HTERT-HM (cell line): ENCODE data around the gene TAFA5.

DNA sequence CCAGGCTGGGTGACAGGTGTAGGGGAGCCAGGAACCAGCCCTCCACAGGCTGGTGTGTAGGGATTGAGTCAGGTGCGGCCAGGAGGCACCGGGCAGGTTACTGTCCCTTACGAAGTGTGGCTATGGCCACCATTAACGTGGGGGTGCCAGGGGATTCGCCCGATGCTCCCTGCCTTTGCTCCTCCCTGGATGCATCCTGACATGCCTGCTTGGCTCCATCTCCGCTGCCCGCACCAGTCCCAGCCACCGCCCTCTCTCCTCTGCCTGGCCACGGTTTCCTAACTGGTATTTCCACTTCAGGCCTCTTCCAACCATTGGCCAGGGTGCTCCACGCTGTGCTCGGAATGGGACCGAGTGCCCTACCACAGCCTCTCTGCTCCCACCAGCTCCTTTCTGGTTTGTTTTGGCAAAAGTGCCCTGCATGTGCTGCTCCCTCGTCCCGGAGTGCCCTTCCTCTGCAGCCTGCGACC, 12.8 kb upstream of the GRAMD4 start:
- RRBS: 58% methylated on average over 2 of the region's 16 CpGs

- RRBS: no CpG with 5 or more reads among the region's 28 CpGs
Observed at GRCh38 chr22:46614055-46614876, 5.9 kb upstream of the GRAMD4 start.

GRCh38 chr22:46638704-46639239, 18.6 kb downstream of the GRAMD4 start:
- RRBS: no CpG with 5 or more reads among the region's 10 CpGs

- RRBS: no CpG with 5 or more reads among the region's 5 CpGs
Observed at GRCh38 chr22:46730498-46731030, 7.5 kb downstream of the CERK start.

DNA sequence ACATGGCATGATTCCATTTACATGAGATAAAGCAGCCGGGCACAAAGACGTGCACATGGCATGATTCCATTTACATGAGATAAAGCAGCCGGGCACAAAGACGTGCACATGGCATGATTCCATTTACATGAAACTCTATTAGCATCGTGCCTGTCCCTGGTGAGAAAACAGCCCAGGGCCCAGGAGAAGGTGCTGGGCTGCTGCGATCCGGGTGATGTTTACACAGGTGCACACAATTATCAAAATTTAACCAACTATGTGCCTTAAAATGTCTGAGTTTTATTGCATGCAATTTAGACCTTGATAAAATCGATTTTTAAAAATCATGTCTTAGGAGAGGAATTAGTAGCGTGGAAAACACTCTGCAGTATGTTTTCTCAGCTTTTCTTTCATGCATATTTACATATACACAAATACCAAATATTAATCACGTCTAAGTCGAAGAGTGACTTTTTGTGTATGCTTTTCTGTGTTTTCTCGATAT, 3.7 kb downstream of the CERK start:
- RRBS: 20% methylated on average over 2 of the region's 12 CpGs

DNA sequence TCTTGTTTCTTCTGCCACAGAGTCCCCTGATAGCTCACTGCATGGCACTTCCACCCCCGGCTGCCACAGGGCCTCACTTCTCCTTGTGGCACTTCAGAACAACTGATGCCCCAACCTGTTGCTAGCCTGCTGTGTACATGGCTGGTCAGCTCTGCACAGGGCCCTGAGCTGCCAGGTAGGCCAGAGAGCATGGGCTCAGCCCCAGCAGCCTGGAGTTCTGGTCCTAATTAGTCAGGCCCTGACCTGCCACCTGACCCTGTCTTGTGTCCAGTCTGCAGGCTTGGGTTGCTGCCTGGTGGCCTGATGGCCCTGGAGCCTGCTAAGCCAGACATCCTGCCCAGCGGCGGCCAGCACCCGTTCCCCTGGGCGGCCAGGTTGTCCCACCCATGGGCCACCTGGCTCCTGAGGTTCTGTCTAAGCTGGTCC, 2.9 kb upstream of the CERK start:
- RRBS: no CpG with 5 or more reads among the region's 5 CpGs

DNA sequence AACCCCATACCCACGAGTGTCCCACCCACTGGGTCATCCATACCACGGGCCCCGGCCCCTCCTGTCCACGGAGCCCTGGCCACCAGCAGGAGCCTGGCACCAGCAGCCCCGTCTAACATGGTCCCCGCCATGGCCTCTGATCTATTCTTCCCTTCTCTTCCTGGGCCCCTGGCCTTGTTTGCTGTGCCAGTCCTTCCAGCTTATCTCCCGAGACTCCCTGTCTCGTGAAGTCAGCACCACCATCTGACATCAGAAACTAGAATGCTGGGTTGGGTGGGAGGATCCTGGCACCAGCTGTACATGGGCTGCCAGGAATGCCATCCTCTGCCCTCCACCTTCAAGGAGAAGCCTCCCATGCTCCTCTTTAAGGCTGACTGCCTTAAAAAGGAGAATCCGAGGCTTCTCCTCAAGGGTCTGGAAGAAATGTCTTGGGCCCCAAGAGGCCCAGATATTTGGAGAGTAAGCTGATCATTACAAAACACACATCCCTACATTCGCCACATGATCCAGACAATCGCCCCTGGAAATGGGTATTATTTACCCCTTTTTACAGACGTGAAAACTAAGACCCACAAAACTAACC, 3.4 kb upstream of the CERK start:
- RRBS: no CpG with 5 or more reads among the region's 12 CpGs

- RRBS: no CpG with 5 or more reads among the region's 11 CpGs
Observed at GRCh38 chr22:46758759-46759368, 3.6 kb upstream of the TBC1D22A start.

DNA sequence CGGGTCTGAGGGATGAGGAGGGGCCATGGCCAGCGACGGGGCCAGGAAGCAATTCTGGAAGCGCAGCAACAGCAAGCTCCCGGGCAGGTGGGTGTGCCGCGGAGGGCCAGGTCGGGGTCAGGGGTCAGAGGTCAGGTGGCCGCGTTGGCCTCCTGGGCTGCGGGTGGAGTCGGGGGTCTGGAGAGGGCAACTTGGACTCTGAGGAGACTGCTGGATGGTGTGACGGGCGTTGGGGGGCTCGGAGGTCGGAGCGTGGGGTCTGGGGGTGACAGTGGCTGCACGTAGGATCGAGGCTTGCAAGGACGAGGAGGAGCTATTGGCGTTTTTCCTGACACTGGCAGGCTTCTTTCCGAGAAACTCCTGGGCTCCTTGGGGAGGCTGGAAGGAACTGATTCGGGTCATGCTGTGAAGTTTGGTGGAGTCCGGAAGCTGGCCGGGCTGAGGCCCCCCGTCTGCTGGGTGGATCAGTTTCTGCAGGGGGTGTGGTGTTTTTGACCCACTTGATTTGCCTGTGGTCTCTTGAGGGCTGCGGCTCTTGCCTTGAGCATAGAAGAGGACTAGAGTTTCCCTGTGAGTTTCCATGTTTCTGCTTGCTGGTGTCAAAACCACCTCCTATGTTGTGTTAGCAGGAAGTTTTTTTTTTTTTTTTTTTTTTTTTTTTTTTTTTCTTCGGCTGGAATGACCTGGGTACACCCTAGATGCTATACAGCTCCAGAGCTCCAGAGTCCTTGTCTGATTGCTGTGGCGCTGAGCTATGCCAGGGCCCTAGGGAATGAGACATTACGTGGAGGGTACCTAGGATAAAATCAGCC, 518 bp downstream of the TBC1D22A start:
- RRBS: under 1% methylated on average over 3 of the region's 30 CpGs

- RRBS: no CpG with 5 or more reads among the region's 8 CpGs
Observed at GRCh38 chr22:46764850-46765623, 2.6 kb downstream of the TBC1D22A start.

GRCh38 chr22:46824324-46824995, 62.0 kb downstream of the TBC1D22A start:
- RRBS: no CpG with 5 or more reads among the region's 12 CpGs

DNA sequence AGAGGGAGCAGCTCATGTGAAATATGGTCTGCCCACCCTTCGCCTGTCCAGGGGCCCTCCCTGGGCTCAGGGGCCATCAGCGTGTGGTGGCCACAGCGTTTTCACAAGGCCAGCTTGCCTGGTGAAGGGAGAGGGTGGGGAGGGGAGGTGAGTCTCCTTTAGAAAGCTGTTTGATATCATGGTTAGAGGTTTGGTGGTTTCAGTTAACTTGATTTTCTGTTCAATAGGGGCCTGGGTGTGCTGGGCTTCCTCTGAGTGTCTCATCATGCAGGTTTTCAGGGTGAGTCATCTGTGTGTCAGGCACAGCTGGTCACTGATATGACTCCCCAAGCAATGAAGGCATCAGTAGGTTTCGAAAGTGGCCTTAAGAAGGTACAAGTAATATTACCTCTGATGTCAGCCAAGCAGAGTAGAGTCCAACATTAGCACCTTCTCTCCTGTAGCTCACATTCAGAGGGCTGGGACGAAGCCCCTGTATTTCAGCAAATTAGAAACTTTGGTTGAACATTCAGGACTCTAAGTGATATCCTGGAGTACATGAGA, 172.4 kb downstream of the TBC1D22A start:
- RRBS: no CpG with 5 or more reads among the region's 5 CpGs

DNA sequence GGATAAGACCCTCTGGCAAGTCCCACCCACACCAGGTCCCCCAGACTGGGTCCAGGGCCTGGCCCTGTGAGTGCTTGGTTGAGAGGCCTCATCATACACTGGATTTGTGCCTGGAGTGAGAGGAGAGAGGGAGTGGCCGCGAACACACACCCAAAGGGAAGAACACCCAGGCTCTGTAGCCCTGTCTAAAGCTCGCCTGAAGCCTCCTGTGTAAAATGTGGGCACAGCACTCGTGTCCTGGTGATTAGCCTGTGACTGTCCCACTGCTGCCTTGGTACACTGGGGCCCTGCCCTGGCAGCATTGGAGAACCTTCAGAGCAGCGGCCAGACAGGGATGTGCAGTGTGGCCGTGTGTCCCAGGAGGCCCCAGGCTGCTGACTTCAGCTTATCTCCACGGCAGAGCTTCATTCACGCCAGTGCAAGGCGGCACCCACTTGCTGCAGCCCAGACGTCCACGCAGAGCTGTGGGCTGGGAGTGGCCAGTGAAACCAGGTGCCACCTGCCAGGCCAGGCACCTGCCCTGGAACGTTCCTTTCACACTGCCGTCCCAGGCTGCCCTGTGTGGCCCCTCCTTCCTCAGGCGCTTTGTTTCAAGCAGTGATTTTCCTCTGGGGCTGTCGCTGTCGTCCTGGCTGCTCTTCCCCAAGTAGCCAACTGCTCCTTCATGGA, 270.1 kb downstream of the TBC1D22A start:
- RRBS: no CpG with 5 or more reads among the region's 16 CpGs

GRCh38 chr22:47154451-47155327, 392.2 kb downstream of the TBC1D22A start:
- RRBS: 20% methylated on average over 7 of the region's 32 CpGs

GRCh38 chr22:47295599-47296076, 533.2 kb downstream of the TBC1D22A start:
- RRBS: no CpG with 5 or more reads among the region's 12 CpGs

- RRBS: no CpG with 5 or more reads among the region's 16 CpGs
Observed at GRCh38 chr22:48098673-48099428, 390.5 kb upstream of the TAFA5 start.

DNA sequence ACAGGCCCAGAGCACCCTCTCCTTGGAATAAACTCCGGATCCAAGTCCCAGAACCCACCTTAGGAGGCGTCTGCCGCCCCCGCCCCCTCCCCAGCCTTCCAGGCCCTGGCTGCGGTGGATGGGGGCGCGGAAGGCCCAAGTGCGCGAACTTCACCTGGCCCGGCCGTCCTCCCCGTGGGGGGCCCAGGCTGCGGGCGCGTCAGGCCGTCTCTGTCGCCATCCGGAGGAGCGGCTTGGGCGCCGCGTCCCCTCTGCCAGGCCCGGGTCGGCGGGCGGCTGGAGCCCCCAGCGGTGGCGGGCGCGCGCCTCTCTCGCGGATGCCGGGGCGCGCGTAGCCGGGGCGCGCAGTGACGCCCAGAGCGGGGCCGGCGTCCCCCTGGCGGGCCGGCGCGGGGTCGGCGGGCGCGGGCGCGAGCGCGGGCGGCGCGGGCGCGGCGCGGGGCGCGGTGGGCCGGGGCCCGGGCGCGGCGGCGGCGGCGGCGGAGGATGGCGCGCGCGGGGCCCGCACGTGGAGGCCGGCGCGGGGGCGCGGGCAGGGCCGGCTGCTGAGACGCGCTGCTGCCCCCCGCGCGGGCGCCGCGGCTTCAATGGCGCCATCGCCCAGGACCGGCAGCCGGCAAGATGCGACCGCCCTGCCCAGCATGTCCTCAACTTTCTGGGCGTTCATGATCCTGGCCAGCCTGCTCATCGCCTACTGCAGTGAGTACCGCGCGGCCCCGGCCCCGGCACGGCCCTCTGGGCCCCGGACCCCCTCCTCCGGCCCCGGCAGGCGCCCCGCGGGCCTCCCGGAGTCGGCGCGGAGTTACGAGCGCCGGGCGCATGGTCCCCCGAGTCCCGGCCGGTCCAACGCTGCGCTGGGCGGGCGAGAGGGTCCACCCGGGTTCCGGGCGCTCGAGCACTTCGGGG, at the start of gene TAFA5:
Gene TAFA5, plus strand, starts transcription at position 548 of the 906 bp plus-strand sequence.
- RRBS: 5% methylated on average over 86 of the region's 134 CpGs

GRCh38 chr22:48692793-48693494, 203.6 kb downstream of the TAFA5 start:
- RRBS: no CpG with 5 or more reads among the region's 32 CpGs

- RRBS: 6% methylated on average over 8 of the region's 14 CpGs
Observed at GRCh38 chr22:48882822-48883216, 393.5 kb downstream of the TAFA5 start.

GRCh38 chr22:49235809-49236389, 591.8 kb downstream of the BRD1 start:
- RRBS: no CpG with 5 or more reads among the region's 7 CpGs